ENCODE measurements around the genes OR4K2, APEX1, OR6S1, METTL17, SLC39A2, RNASE8 and ZNF219.

DNA sequence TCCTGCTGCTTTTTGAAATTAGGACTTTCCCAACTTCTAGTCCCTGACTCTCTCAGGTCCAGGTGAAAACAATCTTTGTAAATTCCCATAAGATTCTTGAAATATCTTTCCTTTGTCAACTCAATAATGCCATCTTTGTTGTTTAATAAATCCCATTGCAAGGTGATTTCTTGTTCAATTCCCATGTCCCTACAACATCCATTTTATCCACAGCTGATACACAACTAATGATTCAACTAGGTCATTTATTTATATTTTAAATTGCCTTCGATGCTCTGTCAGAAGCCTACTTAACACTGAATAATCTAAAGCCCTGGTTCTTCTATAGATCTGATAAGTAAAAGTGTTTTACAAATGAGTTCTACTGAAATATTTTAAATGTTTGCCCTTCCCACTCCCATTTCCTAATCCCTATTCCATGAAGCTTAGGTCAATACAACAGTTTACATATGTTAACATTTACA lies at the start of gene OR4K2:
Gene OR4K2, plus strand, starts transcription at position 186 of the 464 bp plus-strand sequence.
- PRO-cap: no peak
- RAMPAGE, long total RNA: no peak
- RRBS: no CpG with 5 or more reads among the region's 1 CpG

GRCh38 chr14:20332269-20332703 lies 793 bp downstream of the CCNB1IP1 start:
- PRO-cap: no peak
- RAMPAGE, long total RNA: no peak
- RRBS: no CpG with 5 or more reads among the region's 3 CpGs

GRCh38 chr14:20455127-20455990 lies at the start of gene APEX1:
TSS of gene APEX1 (plus strand) at chr14:20455226.
- PRO-cap: unidirectional peak, plus-strand start at chr14:20455233
- RAMPAGE, long total RNA: start-site peak on the plus strand at chr14:20455215-20455245, 237 and 51 reads in 2 replicates
- RRBS: no CpG with 5 or more reads among the region's 52 CpGs

DNA sequence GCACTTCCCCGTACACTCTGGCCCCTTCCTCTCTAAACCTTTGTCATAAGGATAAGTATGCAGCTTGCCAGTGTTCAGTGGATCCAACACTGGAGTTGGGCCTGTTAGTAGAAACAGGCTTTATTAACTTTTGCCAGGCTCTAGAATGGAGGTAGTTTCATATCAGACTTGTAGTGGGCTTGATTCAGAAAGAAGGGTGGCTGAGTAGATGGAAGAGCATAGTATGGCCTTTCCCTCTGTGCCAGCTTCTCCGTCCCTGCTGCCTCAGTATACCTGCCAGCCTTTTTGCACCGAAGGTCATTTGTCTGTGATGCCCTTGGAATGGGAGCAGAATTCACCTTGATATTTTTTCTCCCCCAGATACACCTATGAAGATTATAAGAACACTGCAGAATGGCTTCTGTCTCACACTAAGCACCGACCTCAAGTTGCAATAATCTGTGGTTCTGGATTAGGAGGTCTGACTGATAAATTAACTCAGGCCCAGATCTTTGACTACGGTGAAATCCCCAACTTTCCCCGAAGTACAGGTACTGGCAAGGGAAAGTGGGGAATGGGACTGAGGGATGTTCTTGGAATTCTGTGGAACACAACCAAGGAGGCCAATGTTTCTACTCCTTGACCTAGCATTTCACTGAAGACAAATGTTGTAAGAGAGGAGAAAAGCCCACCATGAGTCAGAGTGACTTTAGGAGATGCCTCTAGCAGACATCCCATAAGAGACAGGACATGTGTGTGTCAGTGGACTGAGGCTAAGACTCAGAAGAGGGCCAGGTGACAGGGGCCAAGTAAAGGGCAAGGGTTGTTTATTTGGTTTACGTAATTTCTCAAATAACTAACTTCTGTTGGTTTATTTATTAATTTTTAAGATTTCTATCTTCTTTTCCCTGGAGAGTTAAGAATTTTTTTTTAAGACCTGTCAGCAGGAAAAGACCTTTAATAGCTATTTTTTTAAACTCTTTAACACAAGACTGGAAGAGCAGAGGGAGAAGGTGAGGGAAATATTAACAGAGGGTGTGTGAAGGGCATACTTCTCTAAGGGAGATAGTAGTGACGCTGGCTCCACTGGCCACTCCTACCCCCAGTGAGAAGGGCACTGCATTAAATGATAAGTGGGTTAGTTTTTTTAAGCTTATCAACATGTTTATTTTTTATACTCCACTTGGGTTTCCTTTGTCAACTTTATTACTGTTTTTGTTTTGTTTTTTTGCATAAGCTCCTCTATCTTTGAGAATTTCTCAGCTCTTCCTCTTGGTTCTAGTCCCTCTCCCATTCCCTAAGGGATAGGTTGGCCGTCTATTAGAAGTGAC lies 3.2 kb downstream of the PNP start:
- PRO-cap: no peak
- RAMPAGE, long total RNA: no peak
- RRBS: no CpG with 5 or more reads among the region's 9 CpGs

DNA sequence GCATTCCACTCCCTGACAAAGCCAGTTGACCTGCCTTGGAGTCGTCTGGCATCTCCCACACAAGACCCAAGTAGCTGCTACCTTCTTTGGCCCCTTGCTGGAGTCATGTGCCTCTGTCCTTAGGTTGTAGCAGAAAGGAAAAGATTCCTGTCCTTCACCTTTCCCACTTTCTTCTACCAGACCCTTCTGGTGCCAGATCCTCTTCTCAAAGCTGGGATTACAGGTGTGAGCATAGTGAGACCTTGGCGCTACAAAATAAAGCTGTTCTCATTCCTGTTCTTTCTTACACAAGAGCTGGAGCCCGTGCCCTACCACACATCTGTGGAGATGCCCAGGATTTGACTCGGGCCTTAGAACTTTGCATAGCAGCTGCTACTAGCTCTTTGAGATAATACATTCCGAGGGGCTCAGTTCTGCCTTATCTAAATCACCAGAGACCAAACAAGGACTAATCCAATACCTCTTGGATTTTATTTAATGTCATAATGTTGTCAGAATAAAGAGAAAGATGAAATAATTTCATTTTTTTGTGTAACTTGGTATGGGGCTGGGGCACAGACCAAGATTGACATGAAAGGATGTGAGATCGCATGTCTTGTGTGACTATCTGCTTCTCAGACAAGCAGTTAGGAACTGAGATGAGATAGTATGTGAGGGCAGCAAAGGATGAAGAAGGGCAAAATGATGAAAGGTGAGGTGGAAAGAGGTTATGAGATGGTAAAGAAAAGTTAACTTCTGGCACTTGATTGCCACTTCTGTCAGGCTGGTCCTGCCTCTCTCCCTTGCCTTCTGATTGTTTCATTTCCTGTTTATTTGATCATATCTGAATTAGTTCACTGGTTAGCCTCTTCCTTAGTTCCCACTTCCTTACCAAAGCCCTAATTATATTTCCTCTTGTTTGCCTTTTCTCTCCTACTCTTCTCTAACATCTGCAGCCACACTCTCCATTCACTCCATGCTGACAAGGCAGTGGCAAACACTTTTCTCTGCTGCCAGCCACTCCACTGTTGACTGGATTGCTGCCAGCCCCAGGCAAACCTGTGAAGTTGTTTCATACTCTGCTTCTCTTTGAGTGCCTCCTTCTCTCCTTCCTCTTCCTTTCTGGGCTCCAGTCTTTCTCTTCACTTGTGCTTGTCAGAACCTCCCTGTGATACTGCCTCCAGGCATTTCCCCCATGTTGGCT lies 7.8 kb downstream of the PNP start:
- PRO-cap: no peak
- RAMPAGE, long total RNA: no peak
- RRBS: no CpG with 5 or more reads among the region's 6 CpGs

DNA sequence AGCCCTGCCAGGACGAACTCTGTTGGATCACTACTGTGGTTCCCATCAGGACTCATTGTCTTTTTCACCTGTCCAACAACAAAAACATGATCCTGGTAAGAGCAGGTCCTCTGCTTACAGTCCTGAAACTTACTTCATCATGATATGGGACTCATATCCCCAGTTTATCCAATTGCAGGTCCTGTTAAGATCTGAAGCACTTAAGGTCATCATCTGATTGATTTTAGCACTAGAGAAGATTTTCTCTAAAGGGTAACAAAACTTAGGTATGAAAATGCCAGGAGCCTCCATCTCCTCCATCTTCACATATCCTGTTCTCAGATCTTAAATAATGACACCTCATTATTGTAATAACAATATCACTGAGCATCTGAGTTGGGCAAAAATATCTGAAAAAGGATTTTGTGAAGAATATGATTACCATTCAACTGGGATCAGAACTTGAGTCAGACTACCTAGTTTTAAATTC lies at the start of gene OR6S1:
Gene OR6S1, minus strand, starts transcription at position 56 of the 469 bp plus-strand sequence.
- PRO-cap: no peak
- RAMPAGE, long total RNA: no peak
- RRBS: no CpG with 5 or more reads among the region's 1 CpG

DNA sequence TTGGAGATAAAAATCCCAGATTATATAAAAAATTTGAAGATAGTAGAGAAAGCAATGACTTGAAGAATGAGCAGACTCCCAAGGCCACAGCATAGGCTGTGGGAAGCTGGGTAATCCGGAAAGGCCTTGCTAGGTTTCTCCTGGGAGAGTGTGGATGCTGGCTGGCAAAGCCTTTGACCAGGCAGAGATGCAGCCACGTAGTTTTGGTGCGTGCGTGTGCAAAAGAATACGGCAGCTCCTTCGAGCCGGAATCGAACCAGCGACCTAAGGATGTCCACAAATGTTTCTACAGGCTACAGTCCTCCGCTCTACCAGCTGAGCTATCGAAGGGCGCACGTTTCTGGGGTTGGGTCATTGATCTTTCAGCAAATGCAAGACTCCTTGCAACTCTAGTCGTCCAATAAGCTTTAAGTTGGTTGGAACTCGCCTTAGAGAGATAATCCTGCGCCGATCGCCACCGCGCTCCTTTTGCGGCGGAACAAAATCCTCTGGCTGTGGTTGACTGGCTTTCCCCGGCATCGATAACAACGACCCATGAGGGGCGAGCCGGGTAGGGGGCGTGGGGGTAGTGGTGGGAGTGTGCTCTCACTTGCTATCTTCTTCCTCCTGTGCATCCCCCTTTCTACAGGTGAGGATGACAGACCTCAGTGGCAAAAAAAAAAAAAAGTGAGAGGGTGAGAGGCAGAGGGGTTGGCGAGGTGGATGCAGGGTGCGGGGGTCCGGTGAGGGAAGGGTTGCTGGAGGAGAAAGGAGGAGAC lies 11.6 kb upstream of the OR6S1 start:
- PRO-cap: no peak
- RAMPAGE, long total RNA: no peak
- RRBS: 18% methylated on average over 2 of the region's 31 CpGs

DNA sequence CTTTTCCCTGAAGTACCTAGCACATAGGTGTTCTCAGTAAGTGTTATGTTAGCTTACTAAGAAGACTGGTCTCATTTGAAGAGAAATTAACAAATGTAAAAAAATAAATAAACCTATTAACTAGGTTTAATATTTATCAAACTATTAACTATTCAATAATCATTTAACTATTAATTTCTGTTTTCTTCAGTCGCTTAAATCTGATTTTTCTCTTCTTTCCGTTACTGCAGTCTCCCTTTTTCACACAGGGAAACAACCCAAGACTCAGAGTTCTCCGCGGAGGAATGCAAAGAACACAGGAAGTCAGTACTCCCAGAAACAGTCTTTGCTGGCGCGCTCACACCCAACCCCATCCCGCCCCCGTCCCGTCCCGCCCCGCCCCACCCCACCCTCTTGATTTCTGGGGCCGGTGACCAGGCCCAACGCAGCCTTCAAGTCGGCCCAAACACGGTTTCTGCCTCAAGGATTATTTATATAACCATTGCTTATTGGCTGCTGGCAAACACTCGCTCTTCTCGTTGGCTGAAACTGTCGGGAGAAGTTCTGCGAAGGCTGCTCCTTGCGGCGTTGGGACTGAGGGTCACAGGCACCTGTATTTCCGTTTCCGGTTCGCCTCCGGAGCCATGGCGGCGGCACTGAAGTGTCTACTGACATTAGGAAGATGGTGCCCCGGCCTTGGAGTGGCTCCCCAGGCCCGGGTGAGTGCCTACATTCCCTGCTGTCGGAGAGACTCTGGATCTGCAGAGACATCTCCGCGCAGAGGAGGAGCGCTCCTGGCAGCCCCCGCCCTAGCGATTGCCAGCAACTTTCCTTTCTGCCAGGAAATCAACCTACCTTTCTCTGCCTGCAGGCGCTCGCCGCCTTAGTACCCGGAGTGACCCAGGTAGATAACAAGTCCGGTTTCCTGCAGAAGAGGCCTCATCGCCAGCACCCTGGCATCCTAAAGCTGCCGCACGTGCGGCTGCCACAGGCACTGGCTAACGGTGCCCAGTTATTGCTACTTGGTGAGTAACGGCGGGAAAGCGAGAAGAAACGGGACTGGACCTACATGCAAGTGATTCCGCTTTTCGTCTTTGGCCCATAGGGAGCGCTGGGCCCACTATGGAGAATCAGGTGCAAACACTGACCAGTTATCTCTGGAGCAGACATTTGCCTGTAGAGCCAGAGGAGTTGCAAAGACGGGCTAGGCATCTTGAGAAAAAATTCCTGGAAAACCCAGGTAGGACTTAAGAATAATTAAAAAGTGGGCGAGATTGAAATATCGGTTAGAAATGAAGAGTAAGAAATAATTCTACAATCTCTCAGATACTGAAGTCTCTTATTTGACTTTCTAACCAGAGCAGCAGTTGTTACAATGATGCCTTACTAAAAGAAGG lies at the start of gene METTL17:
Gene METTL17, plus strand, starts transcription at position 601 of the 1,376 bp plus-strand sequence.
- PRO-cap: bidirectional peak, plus-strand start at position 618 of the sequence, minus-strand start at position 348 of the sequence
- RAMPAGE, long total RNA: no peak
- RRBS: 3% methylated on average over 4 of the region's 55 CpGs

DNA sequence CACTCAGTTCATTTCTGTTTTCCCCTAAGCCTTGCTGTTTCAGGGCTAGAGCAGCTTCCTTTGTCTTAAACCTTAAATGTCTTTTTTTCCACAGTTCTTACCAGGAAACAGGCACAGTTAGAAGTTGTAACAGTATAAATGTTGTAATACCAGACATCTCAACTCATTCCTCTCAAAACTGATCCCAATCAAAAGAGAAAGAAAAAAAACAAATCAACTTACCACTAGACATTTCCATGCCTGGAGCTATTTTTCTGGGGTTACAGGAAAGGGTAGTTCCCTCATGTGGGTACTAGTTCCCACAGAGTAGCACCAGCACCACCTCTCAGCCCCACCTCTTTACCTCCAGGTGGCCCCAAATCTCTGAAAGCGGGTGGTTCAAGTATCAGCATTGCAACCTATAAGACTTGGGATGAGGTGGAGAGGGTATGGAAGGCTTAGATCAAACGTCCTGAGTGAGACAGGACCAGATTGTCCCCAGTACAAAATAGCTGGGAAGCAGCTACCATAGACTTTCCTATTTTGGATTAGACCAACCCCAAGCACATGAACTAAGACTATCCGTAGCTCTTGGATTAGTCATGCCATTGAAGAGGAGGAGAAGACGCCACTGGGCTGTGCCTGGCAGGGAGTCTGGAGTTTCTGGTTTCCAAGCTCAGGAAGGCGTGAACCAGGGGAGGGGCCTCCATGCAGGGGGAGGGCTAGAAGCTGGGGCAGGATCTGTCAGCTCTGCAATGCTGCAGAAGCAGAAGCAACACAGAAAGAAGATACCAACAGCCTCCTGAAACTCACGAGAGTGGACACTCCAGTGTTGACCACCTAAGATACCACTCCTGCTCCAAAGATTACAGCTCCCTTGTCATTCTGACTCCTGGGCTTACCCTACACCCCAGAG lies at the start of gene SLC39A2:
Gene SLC39A2, plus strand, starts transcription at position 742 of the 895 bp plus-strand sequence.
- PRO-cap: no peak
- RAMPAGE, long total RNA: no peak
- RRBS: no CpG with 5 or more reads among the region's 6 CpGs

DNA sequence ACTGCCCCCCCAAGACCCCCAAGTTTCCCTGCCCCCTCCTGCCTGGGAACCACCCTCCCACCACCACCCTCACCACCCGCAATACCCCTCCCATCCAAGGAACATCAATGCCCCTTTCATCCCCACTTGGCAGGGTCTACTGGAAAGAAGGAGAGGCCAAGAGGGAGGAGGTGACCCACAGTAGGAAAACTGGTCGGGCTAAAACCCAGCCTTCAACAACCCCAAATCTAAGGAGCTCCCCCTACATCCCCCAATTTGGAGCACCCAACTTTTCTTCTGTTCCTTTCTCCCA lies 1.5 kb upstream of the NDRG2 start:
- PRO-cap: no peak
- RAMPAGE, long total RNA: no peak
- RRBS: no CpG with 5 or more reads among the region's 2 CpGs

GRCh38 chr14:21057466-21057846 lies at the start of gene RNASE8:
TSS of gene RNASE8 (plus strand) at chr14:21057822.
- PRO-cap: no peak
- RAMPAGE, long total RNA: no peak
- RRBS: no CpG with 5 or more reads among the region's 1 CpG

GRCh38 chr14:21077969-21078495 lies 7.9 kb downstream of the ARHGEF40 start:
- PRO-cap: no peak
- RAMPAGE, long total RNA: no peak
- RRBS: no CpG with 5 or more reads among the region's 8 CpGs

GRCh38 chr14:21085933-21086476 lies 12.4 kb downstream of the ZNF219 start:
- PRO-cap: no peak
- RAMPAGE, long total RNA: no peak
- RRBS: no CpG with 5 or more reads among the region's 8 CpGs

DNA sequence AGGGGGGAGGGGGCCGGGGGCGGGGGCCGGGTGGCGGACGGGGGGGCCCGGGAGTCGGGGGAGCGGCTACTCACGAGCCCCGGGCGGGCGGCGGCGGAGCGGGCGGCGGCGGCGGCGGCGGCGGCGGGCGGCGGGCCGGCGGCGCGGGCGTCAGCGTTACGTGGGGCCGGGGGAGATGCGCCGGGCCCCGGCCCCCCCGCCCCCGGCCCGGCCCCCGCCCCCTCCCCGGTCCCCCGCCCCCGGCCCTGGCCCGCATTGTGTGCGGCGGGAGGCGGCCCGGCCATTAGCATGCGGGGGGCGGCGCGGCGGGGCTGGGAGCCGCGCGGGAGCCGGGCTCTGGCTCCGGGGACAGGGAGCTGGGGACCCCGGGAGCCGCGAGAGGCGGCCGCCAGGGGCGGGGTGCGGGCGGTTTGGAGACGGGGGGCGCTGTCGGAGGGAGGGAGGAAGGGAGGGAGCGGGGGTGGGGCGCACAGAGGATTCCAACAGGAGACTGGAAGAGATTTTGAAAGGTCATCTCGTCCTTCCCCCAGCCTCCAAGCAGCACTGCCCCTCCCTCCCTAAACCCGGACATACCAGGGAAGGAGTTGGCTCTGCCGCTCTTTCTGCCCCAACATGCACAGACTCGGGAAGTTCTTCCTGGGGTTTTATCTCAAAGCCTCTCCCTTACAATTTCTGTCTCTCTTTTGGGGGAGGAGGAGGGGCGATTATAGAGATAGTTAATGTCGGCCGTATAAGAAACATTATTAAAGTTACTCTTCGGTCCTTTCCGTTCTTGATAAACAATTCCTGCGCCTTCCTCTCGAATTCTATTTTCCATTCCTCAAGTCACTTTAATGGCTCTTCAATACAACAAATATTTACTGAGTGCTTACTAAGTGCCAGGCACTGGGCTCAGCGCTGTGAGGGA lies at the start of gene ZNF219:
Gene ZNF219, minus strand, starts transcription at position 418 of the 907 bp plus-strand sequence.
- PRO-cap: unidirectional peak, minus-strand start at position 492 of the sequence
- RAMPAGE, long total RNA: no peak
- RRBS: 1% methylated on average over 15 of the region's 83 CpGs

GRCh38 chr14:21169810-21170118 lies 13.9 kb upstream of the OR5AU1 start:
- PRO-cap: no peak
- RAMPAGE, long total RNA: no peak
- RRBS: no CpG with 5 or more reads among the region's 3 CpGs

DNA sequence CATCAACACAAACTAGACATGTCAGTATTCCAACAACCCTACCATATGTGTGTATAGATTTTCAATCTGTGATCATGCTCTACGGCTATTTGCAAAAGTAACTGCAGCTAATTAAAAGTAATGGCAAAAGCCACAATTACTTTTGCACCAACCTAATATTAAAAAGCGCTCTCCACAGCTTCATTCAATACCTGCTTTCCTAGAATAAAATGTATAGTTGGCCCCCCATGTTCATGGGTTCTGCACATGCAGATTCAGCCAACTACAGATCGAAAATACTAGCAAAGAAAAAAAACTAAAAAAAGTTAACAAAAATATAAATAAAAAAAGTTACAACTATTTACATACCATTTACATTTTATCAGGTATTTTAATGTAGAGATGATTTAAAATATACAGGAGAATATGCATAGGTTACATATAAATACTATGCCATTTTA lies 53.0 kb upstream of the OR5AU1 start:
- PRO-cap: no peak
- RAMPAGE, long total RNA: no peak
- RRBS: no CpG with 5 or more reads among the region's 3 CpGs

GRCh38 chr14:21248604-21249474 lies 20.4 kb downstream of the HNRNPC start:
- PRO-cap: no peak
- RAMPAGE, long total RNA: no peak
- RRBS: no CpG with 5 or more reads among the region's 9 CpGs

DNA sequence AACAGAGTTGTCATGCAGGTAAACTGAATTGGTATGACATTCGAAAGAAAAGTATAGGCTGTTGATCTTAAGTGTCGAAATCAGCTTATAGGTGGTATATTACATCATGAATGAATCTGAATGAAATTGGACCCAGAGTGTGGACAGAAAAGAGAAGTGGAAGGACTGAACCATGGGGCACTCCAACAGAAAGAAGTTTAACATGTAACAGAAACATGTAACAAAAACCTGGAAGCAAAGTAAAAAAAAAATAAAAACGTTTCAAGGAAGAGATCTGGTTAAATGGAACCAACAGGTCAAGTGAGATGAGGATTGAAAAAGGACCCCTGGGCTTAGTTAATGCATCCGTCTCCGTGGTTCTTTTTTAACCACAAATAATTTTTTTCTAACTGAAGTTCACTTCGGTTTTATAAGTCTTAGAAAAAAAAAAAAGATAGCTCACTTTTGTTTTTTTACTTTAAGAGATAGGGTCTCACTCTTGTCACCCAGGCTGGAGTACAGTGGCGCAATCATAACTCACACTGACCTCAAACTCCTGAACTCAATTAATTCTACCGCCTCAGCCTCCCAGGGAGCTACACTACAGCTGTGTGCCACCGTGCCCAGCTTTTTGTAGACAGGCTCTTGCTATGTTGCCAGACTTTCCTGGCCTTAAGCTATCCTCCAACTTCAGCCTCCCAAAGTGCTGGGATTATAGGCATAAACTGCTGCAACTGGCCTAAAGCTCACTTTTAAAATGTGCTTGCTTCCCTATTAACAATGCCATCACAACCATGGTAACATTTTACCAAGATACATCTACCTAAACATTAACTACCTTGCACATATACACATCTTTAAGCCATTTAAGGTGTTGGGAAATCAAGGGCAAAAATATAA lies 11.9 kb downstream of the HNRNPC start:
- PRO-cap: no peak
- RAMPAGE, long total RNA: no peak
- RRBS: no CpG with 5 or more reads among the region's 9 CpGs

DNA sequence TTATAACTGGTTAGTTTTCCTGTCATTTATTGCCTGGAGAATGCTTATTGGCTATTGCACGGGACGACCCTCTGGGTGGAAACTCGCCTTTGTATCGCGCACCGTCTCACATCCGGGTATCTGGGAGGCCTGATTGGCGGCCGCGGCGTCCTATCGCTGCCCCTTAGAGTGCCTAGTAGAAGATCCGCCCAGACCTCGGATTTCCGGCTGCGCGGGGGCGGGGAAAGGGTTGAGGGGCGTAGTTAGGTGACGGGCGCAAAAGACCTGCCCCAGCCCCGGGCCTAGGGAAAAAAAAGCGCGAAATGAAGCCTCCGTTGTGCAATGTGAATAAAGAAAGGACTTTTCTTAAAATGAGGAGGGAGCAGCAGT lies 364 bp upstream of the HNRNPC start:
- PRO-cap: no peak
- RAMPAGE, long total RNA: no peak
- RRBS: under 1% methylated on average over 15 of the region's 25 CpGs

DNA sequence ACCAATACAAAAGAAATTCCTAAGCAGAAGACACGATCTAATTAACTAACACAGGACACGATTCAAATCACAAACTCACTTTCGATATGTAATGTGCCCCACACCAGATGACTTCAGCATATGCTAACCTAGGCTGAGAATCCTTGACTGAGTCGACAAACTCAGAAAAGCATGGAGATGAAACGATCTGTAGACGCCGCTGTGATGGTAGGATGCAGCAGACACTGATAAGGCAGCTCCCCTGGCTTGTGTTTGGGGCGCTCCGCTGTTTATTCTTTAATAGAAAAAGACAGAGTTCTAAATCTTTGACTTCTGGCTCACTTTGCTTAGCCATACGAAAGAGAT lies 1.1 kb downstream of the CHD8 start:
- PRO-cap: no peak
- RAMPAGE, long total RNA: no peak
- RRBS: no CpG with 5 or more reads among the region's 10 CpGs

All from lung (tissue), 4 donors.